ENCODE measurements around a stretch of chr13.

DNA sequence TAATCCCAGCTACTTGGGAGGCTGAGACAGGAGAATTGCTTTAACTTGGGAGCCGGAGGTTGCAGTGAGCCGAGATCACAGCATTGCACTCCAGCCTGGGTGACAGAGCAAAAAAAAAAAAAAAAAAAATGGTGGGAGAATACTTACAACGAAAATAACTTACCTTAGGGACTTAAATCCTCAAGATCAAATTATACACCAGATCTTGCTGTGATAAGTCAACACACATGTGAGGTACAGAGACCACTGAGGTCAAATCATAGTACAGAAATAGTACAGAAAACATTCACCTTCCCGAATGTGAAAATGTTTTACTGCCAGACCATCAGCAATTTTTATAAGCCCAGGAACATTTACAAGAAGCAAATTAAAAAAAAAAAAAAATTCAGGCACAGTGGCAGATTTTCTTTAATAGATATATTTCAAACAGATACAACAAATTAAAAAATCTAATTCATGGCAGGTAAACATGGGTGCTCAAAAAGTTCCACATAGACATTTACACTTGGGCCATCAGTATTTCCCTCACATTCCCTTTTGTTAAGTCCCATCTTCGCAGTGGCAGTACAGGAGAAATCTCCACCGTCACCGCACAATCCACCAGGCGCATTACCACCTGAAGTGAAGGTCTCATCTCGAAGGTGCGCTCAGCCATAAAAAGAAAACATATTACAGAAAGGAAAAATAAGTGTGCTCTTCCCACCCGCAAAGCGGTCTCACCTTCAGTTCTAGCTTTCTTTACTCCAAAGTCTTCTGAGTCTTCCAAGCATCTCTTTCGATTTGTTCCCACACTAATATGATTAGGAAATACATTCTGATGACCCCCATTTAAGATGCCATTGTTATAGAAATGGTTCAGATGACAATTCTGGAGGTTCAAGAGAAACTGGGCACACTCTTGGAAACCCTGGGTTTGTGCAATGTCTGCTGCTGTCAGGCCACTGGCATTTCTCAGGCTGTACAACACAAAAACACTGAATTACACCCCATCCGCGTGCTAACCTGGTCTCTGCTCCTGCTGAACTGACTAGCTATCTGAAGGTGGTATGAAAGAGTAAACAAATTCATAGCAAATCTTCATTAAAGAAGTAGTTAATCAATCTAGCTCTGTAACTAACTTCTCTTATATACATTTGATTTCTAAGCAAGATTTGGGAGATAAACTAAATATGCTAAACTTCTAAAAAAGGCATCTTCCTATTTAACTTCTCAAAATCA, 22.2 kb downstream of the ANKRD10 start:
- PRO-cap, result no peak
- RAMPAGE, long total RNA, 5 experiments, result start-site peak on the minus strand in 1 of 5 experiments, centred at position 803 of the sequence, 45 reads per replicate
- RRBS, result no CpG with 5 or more reads among the region's 15 CpGs

- PRO-cap, result no peak
- RAMPAGE, long total RNA, 5 experiments, result no peak in any of the 5 experiments
- RRBS, result no CpG with 5 or more reads among the region's 11 CpGs
Measured at GRCh38 chr13:111046439-111047296, 68.4 kb upstream of the ARHGEF7 start.

DNA sequence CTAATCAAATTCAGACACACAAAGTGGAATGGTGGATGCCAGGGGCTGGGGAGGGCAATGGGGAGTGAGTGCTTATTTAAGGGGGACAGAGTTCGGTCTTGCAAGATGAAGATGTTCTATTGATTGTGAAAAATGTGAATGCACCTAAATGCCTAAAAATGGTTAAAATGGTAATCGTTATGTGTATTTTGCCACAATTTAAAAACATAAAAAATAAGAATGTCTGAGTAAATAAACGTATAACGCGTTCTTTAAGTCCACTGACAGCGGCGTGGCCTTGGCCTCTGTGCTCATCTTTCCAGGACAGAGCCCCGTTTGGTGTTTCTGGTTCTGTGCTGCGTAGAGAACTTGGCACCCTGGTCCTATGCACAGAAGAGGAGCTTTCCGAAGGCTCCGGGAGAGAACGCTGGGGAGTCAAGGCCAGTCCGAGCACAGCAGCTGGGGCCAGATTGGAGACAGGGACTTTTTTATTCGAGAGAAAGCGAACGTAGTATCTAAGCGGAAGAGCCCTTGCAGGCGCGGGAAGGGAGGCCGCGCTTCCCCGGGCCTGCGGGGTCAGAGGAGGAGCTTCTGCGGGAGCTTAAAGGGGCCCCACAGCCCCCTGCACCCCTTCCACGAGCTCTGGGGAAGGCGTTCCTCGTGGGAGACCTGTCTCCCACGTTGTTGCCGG, 48.7 kb upstream of the ARHGEF7 start:
- PRO-cap, result no peak
- RAMPAGE, long total RNA, 5 experiments, result no peak in any of the 5 experiments
- RRBS, result 22% methylated on average over 6 of the region's 29 CpGs

DNA sequence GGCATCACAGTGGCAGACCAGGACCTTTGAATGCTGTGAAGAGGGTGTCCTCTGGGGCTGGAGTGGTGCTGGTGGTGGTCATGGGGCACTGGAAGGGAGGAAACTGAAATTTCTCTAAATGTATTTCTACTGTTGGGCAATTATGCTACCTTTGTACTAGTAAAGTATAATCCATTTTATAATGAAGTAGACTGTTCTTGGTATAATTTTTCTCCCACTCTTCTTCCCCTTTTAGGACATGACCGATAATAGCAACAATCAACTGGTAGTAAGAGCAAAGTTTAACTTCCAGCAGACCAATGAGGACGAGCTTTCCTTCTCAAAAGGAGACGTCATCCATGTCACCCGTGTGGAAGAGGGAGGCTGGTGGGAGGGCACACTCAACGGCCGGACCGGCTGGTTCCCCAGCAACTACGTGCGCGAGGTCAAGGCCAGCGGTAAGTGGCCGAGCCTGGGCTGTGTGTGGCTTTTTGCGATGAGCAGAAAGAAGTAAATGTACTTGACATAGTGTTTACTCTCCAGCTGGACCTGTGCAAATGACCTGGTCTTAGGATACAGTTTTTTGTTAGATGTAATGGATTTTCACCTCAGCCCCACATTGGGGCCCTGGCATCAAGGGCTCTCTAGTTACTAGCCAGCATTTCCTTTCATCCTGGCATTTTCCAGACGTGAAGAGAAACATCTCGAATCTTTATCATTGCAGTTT, 102.5 kb downstream of the ARHGEF7 start:
- PRO-cap, result no peak
- RAMPAGE, long total RNA, 5 experiments, result start-site peak on the plus strand in 1 of 5 experiments, centred at position 325 of the sequence, 45 reads per replicate
- RRBS, result no CpG with 5 or more reads among the region's 15 CpGs

- PRO-cap, result no peak
- RAMPAGE, long total RNA, 5 experiments, result no peak in any of the 5 experiments
- RRBS, result 69% methylated on average over 4 of the region's 9 CpGs
Measured at GRCh38 chr13:111272279-111272807, 48.1 kb upstream of the TEX29 start.

DNA sequence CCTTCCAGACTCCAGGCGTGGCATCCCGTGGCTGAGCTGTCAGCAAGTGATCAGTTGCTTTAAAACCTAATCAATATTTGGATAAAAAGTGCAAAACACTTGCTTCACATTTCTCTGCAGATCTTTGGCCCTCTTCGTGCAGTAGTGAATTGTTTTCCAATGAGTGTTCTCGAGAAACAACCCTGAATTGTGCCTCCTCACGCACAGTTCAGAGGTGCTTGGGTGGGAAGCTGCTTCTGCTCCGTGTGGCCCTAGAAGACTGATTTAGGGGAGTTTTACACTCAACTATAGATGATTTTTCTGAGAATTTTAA, 39.8 kb upstream of the TEX29 start:
- PRO-cap, result no peak
- RAMPAGE, long total RNA, 5 experiments, result no peak in any of the 5 experiments
- RRBS, result no CpG with 5 or more reads among the region's 6 CpGs

- PRO-cap, result no peak
- RAMPAGE, long total RNA, 5 experiments, result no peak in any of the 5 experiments
- RRBS, result 11% methylated on average over 21 of the region's 87 CpGs
Measured at GRCh38 chr13:112067748-112068342, 896 bp downstream of the SOX1 start.

DNA sequence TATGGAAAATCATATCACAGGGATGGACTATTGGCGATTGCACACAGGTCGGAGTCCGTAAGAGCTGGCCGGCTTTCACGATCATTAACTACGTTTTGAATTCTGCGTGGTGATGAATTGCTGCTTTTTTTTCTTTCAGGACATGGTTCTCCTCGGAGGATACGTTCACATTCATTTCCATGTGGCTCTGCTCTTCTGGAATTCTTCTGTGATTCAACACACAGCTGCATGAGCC, 148.0 kb upstream of the SPACA7 start:
- PRO-cap, result no peak
- RAMPAGE, long total RNA, 5 experiments, result no peak in any of the 5 experiments
- RRBS, result no CpG with 5 or more reads among the region's 9 CpGs

DNA sequence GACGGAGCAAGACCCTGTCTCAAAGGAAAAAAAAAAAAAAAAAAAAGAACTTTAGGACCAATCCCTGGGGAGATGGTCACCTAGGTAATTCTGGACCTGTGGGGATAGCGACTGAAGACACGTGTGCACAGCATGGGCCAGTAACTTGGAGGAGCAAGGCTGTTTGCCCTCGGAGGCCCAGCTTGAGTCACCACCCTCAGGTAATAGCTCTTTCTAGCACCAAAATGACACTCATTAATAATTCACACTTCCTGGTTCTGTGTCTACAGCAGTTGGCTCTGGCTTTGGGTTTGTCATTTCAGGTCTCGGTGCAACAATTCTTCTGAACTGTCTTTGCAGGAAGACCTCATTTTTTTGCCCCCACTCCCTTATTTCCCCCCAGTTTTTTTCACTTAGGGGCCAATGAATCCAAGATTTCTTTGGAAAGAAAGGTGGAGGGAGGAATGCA, 3.9 kb upstream of the ATP11A start:
- PRO-cap, result no peak
- RAMPAGE, long total RNA, 5 experiments, result no peak in any of the 5 experiments
- RRBS, result no CpG with 5 or more reads among the region's 5 CpGs

DNA sequence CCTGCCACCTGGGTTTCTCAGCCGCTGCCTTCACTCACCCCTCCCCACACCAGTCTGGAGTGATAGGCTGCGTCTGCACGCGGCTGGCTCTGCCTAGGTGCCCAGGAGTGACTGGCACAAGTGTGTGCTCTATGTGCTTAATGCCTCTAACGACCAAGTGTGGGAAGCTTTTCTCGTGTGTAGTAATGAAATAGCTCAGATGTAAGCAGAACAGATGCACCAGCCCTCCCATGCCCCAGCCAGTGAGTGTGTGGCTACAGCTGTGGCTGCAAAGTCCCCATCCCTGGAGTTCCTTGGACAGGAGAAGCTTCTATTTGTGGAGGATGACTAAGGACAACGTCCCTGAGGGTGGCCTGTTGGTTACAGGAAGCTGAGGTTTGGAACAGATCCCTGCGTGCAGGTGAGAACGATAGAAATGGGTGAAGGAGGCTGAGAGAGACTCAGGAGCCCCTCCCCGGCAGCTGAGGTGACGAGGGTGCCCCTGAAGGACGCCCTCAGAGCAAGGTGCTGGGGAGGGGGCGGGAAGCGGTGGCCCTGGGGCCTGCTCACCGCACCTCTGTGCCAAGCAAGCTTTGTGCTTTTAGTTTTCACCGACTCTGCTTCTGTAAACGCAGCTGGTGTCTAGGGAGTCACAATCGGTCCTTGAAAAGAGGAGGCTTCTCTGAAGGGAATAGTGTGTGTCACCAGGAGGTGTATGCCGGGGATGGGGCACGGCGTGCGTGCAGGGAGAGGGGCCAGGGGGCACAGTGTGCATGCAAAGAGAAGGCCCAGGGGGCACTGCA, 35.8 kb downstream of the ATP11A start:
- PRO-cap, result no peak
- RAMPAGE, long total RNA, 5 experiments, result no peak in any of the 5 experiments
- RRBS, result no CpG with 5 or more reads among the region's 22 CpGs

GRCh38 chr13:112735491-112735910, 45.7 kb downstream of the ATP11A start:
- PRO-cap, result no peak
- RAMPAGE, long total RNA, 5 experiments, result no peak in any of the 5 experiments
- RRBS, result no CpG with 5 or more reads among the region's 10 CpGs

- PRO-cap, result no peak
- RAMPAGE, long total RNA, 5 experiments, result start-site peak on the plus strand in 2 of 5 experiments, at chr13:112854253-112854520 at its widest, 5 to 12 reads per replicate
- RRBS, result no CpG with 5 or more reads among the region's 30 CpGs
Measured at GRCh38 chr13:112853989-112854659, 114.9 kb upstream of the MCF2L start.

GRCh38 chr13:112884968-112885514, 84.0 kb upstream of the MCF2L start:
- PRO-cap, result no peak
- RAMPAGE, long total RNA, 5 experiments, result no peak in any of the 5 experiments
- RRBS, result no CpG with 5 or more reads among the region's 21 CpGs

- PRO-cap, result bidirectional peak, plus-strand start at chr13:112943659, minus-strand start at chr13:112943579; bidirectional peak, plus-strand start at chr13:112943875, minus-strand start at chr13:112943762
- RAMPAGE, long total RNA, 5 experiments, result no peak in any of the 5 experiments
- RRBS, result 2% methylated on average over 39 of the region's 88 CpGs
Measured at GRCh38 chr13:112943062-112944042, 25.7 kb upstream of the MCF2L start.

DNA sequence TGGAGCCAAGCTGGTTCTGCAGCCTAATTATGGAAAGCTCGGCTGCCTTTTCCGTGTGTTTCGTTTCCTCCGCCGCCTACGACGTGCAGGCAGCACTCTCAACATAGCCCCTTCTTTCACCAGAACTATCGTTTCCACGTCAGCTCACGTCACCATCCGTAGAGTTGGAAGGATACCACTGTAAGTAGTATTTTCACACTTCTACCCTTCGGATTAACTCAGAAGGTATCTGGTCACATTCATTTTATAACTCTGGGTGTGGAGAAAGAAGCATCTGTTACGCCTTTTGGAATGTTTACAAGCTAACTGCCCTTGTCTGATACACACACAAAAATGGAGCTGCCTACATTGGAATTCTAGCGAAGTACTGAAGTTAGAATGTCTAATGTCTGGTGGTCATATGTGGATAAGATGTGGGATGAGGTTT, 5.9 kb downstream of the MCF2L start:
- PRO-cap, result no peak
- RAMPAGE, long total RNA, 5 experiments, result no peak in any of the 5 experiments
- RRBS, result no CpG with 5 or more reads among the region's 14 CpGs

DNA sequence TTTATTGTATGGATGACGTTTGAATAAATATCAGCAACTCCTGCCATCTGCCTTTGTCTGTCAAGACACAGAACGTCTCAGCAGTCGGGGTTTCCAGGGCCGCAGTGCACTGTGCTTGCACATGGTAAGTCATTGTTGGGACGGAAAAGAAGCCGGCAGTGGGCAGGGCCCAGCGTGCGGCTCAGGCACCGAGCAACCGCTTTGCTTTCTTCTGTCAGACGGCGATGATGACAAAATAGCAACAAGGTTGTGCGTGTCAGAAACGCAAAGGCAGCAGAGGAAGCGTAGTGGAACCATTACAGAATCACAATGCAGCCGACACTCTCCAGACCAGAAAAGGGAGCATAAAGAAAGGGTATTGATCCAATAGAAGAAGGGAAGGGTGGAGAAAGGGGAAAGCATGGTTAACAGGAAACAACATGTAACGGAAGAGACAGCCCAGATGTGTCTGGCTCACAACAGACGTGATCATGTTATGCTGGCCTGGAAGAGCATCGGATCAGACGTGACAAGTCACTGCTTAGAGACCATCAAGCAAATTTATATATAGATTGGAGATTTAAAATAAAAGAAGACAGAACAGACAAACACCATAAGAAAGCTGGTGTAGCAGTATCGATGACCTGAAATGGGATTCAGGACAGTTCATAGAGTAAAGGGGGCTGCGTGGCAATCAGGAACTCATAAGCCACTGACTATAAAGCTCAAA, 6.9 kb upstream of the F7 start:
- PRO-cap, result no peak
- RAMPAGE, long total RNA, 5 experiments, result start-site peak on the plus strand in 3 of 5 experiments, centred at positions 115 to 287 of the sequence, 5 to 21 reads per replicate
- RRBS, result no CpG with 5 or more reads among the region's 22 CpGs

- PRO-cap, result no peak
- RAMPAGE, long total RNA, 5 experiments, result no peak in any of the 5 experiments
- RRBS, result no CpG with 5 or more reads among the region's 15 CpGs
Measured at GRCh38 chr13:113122999-113123623, 512 bp downstream of the F10 start.

- PRO-cap, result unidirectional peak, minus-strand start at chr13:113187493
- RAMPAGE, long total RNA, 5 experiments, result no peak in any of the 5 experiments
- RRBS, result no CpG with 5 or more reads among the region's 17 CpGs
Measured at GRCh38 chr13:113186907-113187693, 21.4 kb downstream of the PCID2 start.

GRCh38 chr13:113216173-113217092, 7.0 kb downstream of the CUL4A start:
- PRO-cap, result no peak
- RAMPAGE, long total RNA, 5 experiments, result no peak in any of the 5 experiments
- RRBS, result no CpG with 5 or more reads among the region's 8 CpGs

DNA sequence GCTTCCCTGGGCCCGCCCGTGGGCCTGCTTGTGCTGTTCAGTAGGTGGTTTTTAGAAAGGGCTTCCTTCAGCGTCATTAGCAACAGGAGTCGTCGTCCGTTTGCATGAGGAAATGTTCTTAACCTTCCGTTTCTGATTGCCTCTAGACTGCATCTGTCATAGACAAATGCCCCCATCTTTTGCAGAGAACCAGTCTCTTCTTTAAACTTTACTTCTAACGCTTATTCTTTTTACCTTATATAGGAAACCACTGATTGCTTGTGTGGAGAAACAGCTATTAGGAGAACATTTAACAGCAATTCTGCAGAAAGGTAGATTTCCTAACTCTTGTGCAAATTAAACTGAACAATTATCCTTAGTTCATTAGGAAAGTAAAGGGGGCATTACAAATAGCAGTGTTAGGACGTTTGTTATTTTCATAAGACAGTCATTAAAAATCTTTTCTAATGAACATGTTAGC, 27.2 kb downstream of the CUL4A start:
- PRO-cap, result no peak
- RAMPAGE, long total RNA, 5 experiments, result start-site peak on the plus strand in 1 of 5 experiments, centred at position 263 of the sequence, 23 reads per replicate
- RRBS, result no CpG with 5 or more reads among the region's 9 CpGs